Zone of skin (tissue), 1 donor: ENCODE data around the genes DNM2, TIMM29 and SMARCA4.

GRCh38 chr19:10432694-10433409, 12.5 kb downstream of the PDE4A start:
- RRBS, result no CpG with 5 or more reads among the region's 8 CpGs

DNA sequence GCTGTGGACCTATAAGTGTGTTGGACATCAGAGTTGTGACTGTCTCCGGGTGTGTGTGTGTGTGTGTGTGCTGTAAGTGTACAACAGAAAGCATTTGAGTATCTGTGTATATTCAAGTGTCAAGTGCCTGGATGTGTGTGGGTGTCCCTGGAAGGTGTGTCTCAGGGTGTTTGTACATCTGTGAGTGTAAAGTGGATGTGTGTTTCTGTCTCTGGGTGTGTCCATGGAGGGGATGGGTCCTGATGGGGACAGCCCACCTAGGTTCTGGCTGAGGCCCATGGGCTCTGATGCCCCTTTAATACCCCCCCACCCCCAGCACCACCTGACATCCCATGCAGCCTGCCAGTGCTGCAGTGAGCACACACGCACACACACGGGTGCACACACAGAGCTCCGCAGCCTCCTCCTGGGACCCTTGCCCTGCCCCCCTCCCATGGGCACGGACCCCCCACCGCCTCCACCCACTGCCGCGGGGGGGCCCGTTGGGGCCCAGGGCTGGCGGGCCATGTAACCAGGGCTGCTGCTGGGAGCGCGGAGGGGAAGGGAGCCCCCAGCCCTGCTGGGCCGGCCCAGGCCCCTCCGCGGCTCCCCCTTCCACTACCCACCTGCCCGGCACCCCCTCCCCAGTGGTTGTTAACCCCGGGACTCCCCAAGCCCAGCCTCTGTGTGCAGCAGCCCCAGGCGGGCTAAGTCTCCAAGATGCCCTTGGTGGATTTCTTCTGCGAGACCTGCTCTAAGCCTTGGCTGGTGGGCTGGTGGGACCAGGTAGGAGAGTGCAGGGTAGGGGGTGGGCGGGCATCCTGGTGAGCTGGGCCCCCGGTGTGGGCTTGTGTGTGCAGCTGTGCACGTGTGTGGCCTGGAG, 32.5 kb downstream of the PDE4A start:
- RRBS, result 4% methylated on average over 4 of the region's 22 CpGs

DNA sequence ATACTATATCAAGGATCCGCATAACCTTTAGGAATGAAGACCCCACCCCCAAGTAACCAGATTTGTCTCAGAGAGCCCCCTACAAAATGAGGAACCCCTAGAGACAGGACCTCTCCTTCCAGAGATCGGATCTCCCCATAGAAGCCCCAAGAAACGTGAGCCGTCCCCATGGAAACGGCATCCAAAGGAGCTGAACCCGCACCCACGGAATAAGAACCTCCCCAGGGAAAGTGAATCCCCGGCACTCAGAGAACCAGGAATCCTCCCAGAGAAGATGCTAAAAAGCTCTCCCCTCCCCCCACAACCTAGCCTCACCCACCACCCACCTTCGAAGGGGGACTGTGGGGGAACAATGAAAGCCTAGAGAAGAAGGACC, 763 bp downstream of the CDKN2D start:
- RRBS, result 9% methylated on average over 1 of the region's 9 CpGs

DNA sequence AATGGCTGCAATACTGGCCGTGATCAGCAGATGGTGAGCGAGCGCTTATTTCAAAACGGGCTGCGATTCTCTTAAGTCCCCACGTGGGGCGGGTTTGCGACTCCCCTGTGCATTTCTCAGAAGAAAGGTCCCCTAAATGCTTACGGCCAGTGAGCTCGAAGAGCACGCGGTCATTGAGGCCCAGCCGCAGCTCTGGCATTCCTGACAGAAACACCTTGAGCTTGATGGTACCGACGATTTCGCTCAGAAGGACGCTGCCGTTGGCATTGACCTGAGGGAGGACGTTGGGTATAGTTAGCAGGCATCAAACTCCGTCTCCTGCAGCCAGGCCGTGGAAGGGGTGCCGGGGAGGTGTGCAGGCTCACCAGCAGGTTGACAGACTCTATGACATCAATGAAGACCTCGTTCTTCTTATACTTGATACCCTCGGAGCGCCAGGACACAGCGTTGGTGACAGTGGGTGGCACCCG, 6.0 kb downstream of the AP1M2 start:
- RRBS, result no CpG with 5 or more reads among the region's 27 CpGs

DNA sequence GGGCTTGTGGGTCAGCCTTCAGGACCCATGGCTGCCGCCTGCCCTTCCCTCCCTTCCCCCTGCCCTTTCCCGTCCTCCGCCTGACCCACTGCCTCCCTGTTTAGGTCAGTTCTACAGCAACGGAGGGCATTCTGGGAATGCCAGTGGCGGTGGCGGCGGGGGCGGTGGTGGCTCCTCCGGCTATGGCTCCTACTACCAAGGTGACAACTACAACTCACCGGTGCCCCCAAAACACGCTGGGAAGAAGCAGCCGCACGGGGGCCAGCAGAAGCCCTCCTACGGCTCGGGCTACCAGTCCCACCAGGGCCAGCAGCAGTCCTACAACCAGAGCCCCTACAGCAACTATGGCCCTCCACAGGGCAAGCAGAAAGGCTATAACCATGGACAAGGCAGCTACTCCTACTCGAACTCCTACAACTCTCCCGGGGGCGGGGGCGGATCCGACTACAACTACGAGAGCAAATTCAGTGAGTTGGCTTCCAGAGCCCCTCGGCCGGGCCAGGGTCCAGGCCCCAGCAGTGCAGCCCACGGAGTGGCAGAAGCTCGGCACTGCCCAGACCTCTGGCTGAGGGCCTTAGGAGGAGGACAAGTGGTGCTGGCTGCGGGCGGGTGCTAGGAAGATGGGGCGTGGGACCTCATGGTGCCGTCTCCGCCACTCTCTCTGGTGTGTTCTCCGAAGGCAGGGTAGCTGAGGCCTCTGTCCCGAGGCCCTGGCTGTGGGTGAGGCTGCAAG, 13.8 kb upstream of the QTRT1 start:
- RRBS, result 100% methylated on average over 1 of the region's 32 CpGs

DNA sequence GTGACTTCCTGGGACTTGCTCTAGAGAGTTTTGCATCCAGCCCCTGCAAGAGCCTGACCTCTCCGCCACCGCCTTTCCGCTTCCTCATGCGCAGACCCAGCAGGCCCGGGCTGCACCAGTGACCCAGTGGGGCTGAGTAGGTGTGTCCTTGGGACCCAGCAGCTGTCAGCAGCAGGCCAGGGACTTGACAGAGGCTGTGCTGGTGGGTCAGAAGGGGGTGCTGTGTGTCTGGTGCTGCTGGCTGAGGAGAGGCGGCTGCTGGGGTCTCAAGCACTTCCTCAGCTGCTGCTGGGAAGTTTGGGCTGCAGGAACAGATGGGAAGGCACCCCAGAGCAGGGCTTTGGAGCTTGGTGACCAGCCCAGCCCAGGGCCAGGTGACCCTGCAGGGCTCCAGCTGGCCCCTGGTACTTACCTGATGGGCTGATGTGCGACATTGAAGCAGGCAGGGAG, 13.2 kb upstream of the QTRT1 start:
- RRBS, result no CpG with 5 or more reads among the region's 7 CpGs

- RRBS, result 2% methylated on average over 52 of the region's 106 CpGs
These were observed at the start of gene DNM2 for GRCh38 chr19:10717828-10718905. Gene DNM2, plus strand, starts transcription at chr19:10718079.

- RRBS, result no CpG with 5 or more reads among the region's 25 CpGs
These were observed 46.5 kb downstream of the DNM2 start for GRCh38 chr19:10764125-10765103.

GRCh38 chr19:10819477-10820514, 16.2 kb downstream of the TMED1 start:
- RRBS, result no CpG with 5 or more reads among the region's 31 CpGs

DNA sequence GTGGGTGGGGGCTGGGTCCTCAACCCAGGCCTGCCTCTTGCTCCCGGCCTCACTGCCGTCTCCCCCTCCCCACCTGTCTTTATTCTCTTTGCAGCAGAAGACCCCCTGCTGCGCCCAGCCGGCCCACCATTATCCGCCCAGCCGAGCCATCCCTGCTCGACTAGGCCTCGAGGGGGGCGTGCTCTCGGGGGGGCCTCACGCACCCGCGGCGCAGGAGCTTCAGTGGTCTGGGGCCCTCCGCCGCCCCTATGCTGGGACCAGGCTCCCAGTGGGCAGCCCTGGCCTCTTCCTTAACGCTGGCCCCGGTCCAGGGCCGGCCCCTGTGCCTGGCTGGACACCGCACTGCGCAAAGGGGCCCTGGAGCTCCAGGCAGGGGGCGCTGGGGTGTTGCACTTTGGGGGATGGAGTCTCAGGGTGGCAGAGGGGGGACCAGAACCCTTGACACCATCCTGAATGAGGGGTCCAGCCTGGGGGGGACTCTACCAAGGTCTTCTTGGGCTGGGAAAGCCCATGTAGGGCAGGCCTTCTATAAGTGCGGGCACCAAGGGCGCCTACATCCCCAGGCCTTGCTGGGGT, 5.0 kb downstream of the TMED1 start:
- RRBS, result no CpG with 5 or more reads among the region's 24 CpGs

DNA sequence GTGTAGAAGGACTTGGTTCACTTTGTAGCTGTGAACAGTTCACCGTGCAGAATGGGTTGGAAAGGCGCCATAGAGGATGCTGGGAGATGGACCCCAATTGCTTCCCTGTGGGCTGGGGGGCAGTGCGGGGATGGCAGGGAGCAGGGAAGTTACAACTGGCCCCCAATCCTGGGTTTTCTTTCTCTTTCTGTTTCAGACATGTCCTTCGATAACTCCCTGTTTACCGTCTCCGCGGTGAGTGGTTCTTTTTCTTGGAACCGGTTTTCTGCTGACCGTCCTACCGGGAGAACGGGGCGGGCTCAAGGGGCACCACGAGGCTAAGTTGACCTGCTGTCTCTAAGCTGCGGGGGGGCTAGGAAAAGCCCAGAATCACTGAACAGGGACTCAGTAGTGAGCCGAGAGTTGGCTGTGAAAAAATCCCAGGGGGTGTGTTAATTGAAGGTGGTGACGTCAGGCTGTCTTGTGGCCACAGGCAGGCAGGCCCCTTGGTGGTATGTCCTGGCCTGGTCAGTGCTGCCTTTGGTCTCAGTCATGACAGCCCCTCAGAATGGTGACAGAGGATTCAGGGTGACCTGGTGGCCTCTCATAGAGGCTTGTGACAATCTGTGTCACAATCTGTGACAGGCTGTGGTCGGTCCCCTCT, 8.3 kb upstream of the CARM1 start:
- RRBS, result no CpG with 5 or more reads among the region's 17 CpGs

- RRBS, result under 1% methylated on average over 67 of the region's 114 CpGs
These were observed at the start of gene TIMM29 for GRCh38 chr19:10928498-10929515. Gene TIMM29, plus strand, starts transcription at chr19:10928811.

- RRBS, result 1% methylated on average over 7 of the region's 30 CpGs
These were observed 663 bp upstream of the SMARCA4 start for GRCh38 chr19:10960115-10960619.

DNA sequence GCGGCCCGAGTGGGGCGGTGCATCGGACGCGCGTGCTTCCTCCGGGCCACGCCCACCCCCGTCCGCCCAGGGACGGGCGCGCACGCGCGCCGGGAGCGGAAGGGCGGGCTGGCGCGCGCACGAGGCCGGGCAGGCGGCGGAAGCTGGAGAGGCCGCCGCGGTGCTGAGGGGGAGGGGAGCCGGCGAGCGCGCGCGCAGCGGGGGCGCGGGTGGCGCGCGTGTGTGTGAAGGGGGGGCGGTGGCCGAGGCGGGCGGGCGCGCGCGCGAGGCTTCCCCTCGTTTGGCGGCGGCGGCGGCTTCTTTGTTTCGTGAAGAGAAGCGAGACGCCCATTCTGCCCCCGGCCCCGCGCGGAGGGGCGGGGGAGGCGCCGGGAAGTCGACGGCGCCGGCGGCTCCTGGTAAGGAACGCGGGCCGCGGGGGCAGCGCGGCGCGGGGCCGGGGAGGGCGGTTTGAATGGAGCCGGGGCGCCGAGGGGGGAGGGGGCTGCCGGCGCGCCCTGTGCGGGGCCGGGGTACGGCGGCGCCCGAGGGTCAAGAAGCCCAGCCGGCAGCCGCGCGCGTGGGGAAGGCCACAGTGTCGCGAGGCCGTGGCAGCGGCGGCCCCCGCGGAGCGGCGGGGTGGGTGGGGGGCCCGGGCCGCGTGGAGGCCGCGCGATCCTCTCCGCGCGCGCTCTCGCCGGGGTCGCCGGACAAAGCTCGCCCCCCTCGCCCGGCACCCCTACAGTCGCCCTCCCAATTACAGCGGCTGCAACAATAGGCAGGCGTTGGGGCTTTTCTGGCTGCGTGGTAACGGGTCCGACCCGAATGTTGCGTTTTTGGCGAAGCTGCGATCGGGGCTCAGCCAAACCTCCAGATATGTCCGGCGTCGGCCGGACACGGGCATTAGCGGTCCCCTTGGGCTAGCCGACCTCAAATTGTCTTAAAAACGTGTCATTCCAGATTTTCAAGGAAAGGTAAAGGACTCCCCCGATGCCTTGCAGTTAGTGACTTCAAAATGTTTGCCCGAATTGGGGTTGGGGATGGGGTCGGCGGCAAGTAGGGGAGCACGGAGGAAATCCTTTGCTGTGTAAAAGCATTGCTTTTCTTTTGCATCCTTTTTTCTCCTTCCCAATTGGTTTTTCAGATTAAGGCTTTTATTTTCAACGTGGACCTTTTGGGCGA, at the start of gene SMARCA4:
Gene SMARCA4, plus strand, starts transcription at position 254 of the 1,161 bp plus-strand sequence.
- RRBS, result 1% methylated on average over 67 of the region's 150 CpGs

DNA sequence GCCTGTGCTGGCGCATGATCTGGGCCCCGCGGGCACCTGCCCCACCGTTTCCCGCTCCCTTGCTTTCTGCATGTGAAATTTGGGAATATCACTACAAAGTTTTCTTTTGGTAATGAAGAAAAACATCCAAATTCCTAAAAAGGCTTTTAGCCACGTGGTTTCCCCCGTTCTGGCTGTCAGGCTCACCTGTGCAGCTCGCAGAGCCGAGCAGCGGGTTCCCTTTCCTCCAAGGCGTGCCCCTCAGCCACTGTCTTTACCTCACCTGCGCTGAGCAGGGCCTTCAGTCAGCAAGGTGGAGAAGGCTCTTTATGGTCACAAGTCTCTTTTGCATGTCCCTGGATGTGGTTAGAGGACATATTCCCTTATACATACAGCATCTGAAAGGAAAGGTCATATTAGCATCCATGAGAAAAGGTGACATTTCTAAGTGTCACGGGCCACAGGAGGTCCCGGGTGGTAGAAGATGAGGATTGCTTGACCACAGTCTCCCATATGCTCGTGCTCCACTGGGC, 23.8 kb downstream of the SMARCA4 start:
- RRBS, result no CpG with 5 or more reads among the region's 15 CpGs

GRCh38 chr19:10990989-10991491, 30.2 kb downstream of the SMARCA4 start:
- RRBS, result no CpG with 5 or more reads among the region's 24 CpGs

DNA sequence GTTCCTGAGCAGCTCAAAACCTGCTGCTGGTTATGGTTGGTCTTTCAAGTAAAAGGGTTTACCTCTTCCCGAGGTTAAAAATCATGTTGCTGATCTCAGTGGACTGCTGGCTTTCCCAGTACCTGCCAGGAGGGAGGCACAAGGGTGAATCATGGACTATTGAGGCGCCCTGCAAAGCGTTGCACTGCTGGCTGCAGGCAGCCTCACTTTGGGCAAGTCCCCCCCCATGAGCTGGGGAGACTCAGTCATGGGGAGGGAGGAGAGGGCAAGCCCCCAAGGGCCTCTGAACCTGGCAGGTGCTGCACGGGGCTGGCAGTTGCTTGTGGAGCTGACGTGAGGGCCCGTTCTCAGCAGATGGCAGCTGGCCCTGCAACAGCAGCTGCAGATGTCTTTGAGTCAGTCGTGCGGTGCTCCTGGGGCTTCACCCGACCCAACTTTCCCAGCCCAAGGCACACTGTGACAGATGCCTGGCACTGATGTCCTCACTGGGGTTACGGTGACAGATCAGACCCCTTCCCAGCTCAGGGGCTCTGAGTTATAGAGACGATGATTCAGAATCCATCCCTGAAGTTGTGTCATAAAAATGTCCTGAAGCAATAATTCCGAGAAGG, 53.8 kb upstream of the LDLR start:
- RRBS, result no CpG with 5 or more reads among the region's 12 CpGs

DNA sequence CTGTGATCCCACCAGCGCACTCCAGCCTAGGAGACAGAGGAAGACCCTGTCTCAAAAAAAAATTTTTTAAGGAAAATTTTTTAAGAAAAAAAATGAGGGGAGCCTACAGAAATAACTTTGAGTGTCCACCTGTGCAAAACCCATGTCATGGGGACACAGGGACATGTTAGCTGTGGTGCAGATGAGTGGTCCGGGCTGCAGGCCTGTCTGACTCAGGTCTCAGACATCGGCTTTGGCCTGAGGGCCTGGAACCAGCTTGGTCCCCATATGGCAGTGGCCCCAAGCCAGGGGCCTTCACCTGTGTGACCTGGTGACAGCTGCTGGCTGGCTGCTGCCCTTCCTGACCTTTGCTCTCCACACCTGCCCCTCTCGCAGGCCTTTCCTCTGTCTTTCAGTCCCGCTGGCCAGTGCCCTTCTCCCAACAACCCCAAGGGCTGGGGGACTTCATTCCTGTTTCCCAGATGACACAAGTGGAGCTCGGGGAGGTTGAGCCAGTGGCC, 23.0 kb upstream of the LDLR start:
- RRBS, result no CpG with 5 or more reads among the region's 6 CpGs

DNA sequence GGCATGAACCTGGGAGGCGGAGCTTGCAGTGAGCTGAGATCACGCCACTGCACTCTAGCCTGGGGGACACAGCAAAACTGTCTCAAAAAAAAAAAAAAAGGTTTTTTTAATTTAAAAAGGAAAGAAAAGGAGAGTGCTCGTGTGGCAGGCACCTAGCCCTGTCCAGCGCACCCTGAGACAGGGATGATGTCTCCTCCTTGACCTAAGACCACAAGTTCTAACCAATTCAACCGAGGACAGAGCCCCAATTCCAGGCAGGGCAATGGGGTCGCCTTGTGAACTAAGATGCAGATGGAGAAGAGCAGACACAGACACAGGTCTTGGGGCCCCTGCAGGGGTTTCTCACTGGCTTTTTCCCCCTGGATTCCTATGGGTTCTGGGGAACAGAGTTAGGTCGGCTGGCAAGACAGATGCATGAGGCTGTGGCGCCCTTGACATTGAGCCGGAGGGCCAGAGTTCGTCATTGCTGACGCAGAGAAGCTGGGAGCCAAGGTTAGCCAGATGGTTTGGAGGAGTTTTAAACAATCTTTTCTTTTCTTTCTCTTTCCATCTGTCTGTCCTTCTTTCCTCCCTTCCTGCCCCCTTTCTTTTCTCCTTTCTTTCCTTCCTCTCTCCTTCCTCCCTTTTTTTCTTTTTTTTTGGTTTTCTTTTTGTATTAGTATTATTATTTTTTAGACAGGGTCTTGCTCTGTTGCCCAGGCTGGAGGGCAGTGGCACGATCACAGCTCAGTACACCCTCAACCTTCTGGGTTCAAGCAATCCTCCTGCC, 13.4 kb upstream of the LDLR start:
- RRBS, result no CpG with 5 or more reads among the region's 12 CpGs

DNA sequence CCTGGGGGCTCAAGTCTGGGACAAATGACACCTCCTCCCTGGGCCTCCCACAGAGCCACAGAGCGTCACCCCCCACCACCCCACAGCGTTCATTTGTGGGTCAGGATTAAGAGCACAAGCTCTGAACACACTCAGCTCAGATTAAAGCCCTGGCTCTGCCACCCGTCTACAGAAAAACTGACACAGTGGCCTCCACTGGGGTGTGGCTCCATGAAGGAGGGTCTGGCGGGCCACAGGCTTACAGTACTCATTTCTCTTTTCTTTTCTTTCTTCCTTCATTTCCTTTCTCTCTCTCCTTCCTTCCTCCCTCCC, 16.3 kb downstream of the SPC24 start:
- RRBS, result no CpG with 5 or more reads among the region's 4 CpGs